Measurements from ENCODE around the gene VEZT.

DNA sequence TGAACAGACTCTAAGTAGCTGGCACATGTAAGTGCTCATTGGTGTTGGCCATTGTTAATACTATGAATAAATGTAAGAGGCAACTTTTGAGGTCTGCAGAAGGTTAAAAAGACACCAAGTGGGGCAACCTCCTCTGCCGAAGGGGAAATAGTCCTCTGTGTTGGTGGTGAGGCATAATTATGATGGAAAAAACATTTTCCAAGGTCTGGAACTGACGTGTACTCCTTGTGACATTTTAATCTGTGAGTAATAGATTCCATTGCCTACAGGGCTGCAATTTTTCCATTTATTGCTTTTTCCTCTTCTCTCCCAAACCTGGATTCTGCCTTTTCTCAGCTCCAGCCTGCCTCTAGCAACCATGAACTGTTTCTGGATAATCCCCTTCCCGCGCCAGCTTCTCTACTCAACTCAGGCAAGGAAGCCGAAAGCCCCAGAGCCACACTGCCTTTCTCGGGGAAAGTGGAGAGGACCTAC, 230.2 kb upstream of the PLXNC1 start:
- RRBS = no CpG with 5 or more reads among the region's 6 CpGs

- RRBS = no CpG with 5 or more reads among the region's 13 CpGs
These were observed 112.2 kb downstream of the PLXNC1 start for GRCh38 chr12:94260499-94261095.

GRCh38 chr12:94615808-94616851, 34.2 kb downstream of the TMCC3 start:
- RRBS = no CpG with 5 or more reads among the region's 18 CpGs

DNA sequence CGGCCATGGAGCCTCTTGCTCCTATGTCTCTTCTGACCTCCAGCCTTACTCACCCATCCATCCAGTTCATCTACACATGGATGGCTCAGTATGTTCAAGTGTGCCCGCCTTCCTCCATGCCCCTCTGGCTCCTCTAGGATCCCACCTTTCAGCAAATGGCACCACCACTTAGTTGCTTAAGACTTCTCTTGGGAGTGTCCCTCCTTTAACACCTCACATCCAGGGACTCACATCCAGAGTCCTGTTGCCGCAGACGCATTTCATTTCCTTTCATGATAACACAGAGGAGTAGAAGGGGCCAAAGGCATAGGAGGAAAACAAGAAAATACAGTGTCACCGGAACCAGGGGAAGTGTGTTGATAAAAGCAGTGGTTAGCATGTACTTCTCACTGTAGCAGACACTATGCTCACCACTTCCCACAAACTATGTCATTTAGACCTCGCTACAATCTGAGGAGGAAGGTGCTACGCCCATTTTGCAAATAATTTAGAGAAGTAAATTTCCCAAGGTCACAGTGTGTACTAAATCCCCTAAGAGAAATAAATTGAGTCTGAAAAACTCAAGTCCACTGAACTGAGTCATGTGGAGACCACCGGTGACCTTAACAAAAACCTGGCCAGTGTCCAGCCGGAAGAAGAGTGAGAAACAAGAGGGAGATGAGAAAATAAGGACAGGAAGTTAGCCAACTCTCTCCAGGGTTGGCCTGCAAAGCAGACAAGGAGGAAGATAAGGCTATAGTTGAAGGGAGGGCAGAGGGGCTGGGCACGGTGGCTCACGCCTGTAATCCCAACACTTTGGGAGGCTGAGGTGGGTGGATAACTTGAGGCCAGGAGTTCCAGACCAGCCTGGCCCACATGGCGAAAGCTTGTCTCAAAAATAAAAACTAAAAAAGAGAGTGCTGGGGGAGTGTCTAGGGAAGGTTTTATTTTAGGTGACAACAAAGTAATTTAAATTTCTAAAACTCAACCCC, 25.7 kb upstream of the TMCC3 start:
- RRBS = no CpG with 5 or more reads among the region's 12 CpGs

DNA sequence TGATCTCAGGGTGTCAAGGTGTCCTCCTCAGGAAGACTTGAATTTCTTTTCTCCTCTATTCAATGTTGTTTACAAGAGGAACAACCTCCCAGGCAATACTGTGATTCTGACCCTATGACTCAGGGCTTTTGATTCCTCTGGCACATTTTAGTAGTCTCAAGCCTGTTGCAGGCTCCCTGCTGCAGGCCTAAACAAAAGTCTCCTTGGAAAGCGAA, 11.7 kb downstream of the FGD6 start:
- RRBS = no CpG with 5 or more reads among the region's 1 CpG

- RRBS = no CpG with 5 or more reads among the region's 8 CpGs
These were observed 6.7 kb downstream of the FGD6 start for GRCh38 chr12:95210308-95211305.

- RRBS = 0% methylated on average over 7 of the region's 20 CpGs
These were observed at the start of gene VEZT for GRCh38 chr12:95217724-95217986. VEZT (plus strand) TSS chr12:95217807.

DNA sequence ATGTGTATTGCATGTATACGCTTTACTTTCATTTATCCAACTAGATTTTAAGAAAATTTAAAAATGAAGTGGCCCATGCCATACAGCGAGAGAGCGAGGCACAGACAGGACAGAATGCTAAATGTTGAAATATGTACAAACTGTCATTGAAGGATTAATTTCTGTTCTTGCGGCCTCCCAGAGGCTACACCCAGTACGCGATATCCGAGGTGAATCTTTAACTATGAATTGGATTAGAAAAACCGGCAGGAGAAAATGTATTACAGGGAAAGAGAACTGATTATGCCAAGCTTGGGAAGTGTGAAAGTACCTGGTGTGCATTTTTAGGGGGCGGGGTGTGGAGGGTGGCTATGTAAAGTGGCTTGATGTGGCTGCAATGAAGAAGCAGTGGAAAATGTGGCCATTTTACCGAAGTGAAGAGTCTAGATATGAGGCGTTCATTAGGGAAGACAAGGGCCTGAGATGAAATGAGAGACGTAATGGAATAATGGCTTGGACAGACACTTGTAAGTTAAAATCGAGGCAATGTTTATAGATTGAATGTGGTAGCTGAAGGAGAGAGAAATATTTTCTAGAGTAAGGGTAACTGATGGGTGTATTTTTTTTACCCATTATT, 1.1 kb downstream of the VEZT start:
- RRBS = no CpG with 5 or more reads among the region's 13 CpGs

GRCh38 chr12:95383815-95384456, 90.0 kb upstream of the METAP2 start:
- RRBS = no CpG with 5 or more reads among the region's 15 CpGs

GRCh38 chr12:95548633-95549824, 2.2 kb downstream of the USP44 start:
- RRBS = 3% methylated on average over 37 of the region's 86 CpGs

DNA sequence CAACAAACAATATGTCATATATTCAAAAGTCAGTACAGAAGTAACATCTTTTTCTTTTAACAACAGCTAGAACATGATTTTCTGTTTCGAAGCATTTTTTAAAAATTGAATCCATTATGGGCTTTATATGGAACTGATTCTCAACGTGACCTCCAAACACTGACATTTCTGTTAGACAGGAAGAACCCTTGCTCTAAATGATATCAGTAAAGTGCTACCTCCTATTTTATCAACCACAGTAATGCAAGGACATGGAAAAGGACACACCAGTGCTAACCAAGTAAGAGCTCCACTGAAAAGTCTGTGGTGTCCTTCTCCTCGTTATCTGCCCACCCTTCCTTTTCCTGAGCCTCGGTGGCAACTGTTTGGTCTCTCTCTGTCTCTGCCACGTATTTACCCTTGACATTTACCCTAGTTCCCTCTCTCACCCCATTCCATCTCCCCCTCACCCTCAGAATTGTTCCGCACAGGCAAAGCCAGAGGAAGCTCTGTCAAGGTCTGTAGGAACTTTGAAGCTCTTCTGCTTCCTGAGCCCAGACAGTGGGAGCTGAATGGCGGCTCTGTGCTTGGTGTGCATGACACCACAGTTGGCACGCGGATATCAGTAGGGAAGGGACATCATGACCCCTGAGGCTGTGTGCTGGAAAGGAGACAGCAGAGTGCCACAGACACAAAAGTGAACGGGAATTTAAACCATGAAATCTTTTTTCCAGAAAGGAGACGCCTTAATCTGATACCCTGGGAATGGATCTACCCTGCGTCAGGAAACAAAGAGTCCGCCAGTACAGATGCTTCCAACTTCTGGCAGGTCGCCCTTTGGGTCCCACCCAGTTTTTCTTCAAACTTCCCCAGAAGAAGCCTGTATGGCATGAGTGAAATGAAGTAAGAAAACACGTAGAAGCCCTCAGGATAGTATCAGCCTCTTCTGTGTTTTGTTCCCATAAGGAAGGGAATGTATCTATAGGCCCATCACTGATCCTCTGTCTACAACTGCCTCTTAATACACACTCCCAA, 50.8 kb downstream of the NTN4 start:
- RRBS = no CpG with 5 or more reads among the region's 15 CpGs

- RRBS = no CpG with 5 or more reads among the region's 1 CpG
These were observed 26.7 kb downstream of the NTN4 start for GRCh38 chr12:95763742-95764397.

DNA sequence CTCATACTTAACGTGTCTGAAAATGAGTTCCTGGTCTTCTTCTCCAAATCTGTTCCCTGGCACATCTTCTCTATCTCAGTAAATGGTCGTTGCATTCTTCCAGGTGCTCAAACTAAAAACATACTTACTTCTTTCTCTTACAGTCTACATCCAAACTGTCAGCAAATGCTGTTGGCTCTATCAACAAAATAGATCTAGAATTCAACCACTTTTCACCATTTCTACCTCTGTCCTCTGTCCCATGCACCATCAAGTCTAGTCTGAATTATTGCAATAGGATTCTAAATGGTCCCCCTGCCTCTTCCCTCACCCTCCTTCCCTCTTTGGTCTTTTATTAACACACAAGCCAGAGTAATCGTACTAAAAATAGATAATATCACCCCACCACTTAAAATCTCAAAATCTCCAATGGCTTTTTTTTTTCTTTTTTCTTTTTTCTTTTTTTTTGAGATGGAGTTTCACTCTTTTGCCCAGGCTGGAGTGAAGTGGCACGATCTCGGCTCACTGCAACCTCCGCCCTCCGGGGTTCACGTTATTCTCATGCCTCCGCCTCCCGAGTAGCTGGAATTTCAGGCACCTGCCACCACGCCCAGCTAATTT, 17.9 kb downstream of the NTN4 start:
- RRBS = no CpG with 5 or more reads among the region's 11 CpGs

GRCh38 chr12:95791232-95791875, 790 bp upstream of the NTN4 start:
- RRBS = no CpG with 5 or more reads among the region's 27 CpGs

GRCh38 chr12:95865781-95866340, 7.1 kb downstream of the SNRPF start:
- RRBS = no CpG with 5 or more reads among the region's 1 CpG

DNA sequence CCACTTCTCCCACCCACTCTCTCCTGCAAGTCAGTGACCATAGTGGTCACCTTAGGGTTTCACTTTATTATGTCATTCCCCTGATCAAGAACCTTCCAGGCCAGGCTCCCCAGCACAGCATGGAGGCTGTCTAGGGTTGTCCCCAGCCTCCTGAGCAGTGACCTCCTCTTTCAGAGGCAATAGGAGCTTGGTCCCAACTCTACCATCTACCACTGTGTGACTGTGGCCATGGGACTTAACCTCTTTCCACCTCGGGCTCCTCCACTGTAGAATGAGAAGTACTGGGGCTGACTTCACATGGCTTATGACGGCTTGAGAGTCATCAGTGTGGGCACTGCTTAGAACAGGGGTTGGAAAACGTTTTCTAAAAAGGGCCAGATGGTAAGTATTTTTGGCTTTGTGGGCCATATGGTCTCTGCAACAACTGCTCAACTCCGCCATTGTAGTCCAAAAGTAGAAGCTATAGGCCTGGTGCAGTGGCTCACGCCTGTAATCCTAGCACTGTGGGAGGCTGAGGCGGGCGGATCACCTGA, 69.1 kb upstream of the LTA4H start:
- RRBS = no CpG with 5 or more reads among the region's 7 CpGs

DNA sequence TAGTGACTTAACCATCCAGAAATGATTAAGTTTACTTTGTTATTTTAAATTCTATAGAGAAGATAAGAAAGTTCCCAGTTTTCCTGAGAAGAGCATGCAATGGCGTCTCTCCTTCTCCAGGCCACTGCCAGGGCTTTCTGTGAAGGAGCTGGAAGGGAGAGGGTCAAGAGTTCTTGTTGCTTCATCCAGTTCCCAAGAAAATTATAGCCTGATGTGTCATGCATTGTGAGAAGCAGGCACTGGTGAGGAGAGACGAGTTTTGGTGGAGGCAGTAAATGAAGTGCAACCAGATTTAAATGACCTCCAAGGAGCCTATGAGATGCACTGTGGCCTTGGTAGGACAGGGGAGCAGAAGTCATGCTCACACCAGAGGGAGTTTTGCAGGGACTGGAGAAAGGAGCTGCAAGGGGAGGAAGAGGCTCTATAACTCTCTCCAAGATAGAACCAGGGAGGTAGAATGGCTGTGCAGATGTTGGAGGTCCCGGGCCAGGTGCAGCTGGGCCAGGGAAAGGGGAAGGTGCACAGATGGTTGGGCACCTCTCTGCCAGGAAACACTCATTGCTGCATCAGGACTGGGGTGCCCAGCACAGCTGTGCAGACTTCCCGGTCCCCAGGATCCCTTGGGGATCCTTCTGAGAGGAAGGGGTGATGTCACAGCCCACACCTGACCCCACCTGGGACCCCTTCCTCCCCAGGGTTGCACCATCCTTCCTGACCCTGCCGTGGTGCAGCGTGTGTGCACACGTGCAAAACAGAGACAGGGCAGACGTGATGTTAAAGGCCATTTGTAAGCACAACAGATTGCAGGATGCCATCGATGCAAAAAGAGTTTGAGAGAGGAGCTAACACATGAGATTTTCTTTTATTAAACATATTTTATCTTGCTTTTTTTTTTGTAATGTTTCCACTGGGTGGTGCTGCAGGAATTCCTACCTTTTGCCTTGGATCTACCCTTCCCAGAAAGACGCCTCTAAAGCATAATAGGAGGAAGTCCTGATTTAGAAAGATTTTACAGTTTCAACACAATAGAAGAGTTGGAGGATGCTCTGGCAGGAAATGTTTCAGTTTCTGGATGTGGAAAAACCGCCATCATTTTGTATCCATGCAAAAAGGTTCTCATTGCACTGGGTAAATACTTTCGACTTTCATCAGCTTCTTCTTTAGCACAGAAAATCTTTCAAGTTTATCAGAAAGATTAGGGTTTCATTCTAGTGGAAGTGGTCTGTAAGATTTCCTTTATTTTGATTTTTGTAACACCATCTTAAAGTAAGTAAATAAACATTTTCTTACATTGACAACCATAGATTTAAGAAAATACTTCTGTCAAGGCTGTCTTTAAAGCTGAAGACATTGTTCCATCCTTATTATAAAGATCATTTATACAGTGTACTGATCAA, 14.7 kb downstream of the ELK3 start:
- RRBS = 100% methylated on average over 1 of the region's 12 CpGs

DNA sequence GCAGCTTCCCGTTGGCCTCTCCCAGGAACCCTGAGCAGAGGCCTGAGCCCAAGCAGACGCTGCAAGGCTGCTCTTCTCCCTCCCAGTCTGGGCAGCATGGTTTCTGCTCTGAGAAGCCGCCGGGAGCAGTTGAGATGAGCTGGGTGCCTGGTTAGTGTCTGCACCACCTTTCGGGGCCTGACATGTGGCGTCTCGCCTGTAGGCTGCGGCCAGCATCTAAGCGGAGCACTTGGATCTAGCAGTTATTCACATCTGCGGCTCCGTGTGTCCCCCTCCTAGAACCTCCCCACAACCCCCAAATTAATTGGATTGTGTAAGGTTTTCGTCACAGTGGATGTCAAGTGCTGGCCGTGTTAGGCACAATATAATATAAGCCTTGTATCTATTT, 45.5 kb downstream of the ELK3 start:
- RRBS = no CpG with 5 or more reads among the region's 13 CpGs

GRCh38 chr12:96434161-96434603, 33.9 kb upstream of the CDK17 start:
- RRBS = no CpG with 5 or more reads among the region's 5 CpGs

GRCh38 chr12:97024852-97025514, 117.9 kb downstream of the NEDD1 start:
- RRBS = no CpG with 5 or more reads among the region's 4 CpGs

Measured in iris pigment epithelial cell (primary cell).